HT-29 (cell line): ENCODE results near the genes ARF3 and C1QL4.

DNA sequence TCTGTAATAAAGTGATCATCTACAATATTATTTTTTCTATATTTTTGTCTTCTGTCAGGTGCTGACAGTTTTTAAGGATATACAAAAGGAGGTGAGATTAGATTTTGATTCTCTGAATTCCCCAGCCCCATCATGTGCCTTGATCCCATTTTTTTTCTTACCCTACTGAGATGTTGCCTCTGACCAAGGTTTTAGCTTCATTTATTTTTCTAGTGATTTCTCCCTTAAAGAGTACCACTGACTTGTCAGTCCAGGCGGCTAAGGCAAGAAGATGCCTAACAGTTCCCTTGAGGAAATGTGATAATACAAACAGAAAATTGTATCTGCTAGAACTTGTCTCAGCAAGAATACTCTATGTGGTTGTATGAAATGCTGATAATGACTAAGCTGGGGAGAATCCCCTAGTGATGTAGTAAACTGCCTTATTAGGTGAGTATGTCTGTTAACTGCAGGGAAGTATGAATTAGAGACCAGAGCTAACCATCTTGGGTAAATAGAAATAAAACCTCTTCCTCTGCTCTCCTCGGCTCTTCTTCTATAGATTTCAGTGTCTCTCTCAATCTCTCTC is 6.7 kb downstream of the C12orf54 start:
- RAMPAGE, long total RNA, result no peak

DNA sequence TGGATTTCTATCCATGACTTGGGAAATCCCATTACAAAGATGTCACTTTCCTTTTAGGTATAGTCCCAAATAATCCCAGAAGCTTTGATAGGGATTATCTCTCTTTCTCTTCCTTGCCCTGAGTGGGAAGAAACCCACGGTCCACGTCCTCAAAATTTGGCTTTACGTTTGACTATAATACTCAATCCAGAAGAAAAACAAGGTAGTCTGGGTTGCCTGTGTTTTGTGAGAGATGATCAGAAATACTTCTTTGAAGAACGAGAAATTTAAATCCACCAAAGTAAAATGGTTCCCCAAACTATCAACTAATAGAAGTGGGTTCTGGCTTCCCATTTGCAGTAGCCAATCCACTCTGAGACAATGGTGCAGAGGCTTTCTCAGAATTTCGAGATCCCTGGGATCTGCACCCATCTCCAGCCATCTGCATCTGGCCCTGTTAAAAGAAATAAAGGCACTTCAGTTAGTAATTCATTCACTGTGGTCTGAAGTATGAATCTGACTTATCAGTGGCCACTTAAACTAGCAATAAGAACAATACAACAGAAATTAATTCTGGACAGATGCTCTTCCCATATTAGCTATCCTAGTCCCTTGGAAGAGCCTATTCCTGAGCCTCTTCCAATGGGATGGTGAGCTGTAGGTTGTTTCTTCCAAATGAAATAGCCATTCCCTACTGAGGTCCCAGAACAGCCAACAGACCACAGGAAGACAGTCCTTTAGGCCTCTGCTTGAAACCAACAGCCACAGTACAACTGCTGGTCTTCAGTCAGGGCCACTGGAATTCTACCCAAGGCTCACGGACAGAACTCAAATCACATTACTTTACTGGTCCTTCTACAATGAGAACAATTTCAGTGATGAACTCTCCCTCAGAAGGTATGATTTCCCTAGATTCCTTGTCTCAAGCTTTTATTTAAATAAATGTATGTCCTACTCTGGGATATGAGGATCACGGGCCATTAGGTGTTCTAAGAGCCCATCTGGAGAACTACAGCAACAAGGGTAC is 28.0 kb downstream of the KANSL2 start:
- RAMPAGE, long total RNA, result no peak

DNA sequence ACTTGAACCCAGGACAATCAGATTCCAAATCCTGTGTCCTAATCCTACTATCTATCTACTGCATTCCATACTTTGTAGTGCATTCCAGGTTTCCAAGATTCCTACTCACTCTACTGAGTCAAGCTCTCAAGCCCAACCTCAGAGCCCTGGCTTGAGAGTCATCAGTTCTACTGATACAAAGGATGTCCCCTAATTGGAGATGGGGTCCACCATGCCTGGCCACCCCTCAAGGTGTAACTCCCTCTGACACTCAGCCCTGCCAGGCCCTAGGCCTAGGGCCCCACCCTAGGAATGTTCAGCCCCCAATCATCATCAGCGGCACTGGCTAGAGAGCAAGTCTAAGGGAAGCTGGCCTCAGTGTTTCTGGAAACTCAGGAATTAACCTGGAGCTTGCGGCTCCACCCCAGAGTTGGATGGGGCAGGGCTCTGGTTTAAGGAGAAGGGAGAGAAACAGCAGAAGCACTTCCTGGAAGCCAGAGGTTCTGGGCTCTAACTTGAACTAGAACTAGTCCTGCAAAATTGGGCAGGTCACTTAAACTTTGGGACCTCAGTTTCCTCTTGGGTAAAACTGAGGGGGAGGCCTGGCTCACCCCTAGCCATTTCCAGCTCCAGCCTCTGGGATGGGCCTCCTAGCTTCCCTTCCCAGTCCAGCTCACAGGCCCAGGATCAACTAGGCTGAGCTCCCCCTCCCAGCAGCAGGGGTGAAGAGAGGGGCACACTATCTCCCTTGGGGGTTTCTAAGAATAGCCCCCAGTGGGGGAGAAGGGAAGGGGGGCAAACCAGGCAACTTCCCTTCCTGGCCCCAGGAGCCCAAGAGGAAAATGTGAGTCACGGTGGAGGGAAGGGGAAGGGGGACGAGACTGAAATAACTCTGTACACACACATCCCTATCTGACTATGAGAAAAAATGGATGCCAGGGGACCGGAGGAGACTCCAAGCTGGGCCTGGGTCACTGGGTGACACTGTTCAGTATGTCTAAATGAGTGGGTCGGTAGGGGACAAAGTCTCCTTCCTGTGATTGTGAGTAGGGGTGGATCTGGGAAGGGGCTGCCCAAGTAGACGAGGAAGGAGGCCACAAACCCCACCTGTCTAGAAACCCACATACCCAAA is 9.2 kb downstream of the ADCY6 start:
- RAMPAGE, long total RNA, result no peak

GRCh38 chr12:48883033-48884066 is 17.7 kb upstream of the RND1 start:
- RAMPAGE, long total RNA, result no peak

- RAMPAGE, long total RNA, result no peak
These were observed 779 bp downstream of the ARF3 start for GRCh38 chr12:48956175-48957240.

DNA sequence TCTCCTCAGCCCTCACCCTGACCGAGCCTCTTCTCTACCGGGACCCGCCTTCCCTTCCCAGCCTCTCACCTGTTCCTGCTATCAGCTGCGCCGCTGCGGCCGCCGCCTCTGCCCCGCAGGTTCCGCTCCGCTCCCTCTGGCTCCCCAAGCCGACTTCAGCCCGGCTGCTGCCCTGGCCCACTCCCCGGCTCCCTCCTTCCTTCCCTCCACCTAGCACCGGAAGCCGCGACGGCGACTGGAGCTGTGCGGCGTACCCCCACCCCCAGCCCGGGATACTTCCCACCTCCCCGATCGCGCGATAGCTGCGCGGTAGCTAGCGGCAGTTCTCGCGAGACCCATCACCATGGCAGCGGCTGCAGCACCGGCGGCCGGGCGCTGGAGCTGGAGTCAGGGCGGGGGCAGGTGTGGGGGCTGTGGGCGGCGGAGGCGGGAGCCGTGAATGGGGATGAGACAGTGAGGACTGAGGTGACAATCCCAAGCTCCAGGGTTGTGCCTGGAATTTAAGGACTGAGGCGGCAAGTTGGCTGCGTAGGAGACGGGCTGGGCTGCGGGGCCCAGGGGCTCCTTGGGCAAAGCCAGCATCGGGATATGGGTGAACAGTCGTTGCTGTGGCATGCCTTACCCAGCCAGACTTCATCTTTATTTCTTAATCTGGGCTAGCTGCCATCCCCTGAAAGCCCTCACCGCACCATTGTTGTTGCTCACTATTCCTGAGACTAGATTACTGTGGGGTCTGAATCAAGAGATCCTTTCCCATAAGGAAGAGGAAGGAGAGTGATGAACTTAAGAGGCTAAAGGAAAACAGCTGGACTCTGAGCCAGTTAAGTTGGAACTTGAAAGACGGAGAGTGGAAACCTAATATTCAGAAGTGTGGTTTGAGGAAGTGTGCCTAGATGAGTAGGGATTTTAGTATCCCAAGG is at the start of gene ARF3:
TSS of gene ARF3 (minus strand) at position 247 of the 920 bp plus-strand sequence.
- RAMPAGE, long total RNA, result no peak

DNA sequence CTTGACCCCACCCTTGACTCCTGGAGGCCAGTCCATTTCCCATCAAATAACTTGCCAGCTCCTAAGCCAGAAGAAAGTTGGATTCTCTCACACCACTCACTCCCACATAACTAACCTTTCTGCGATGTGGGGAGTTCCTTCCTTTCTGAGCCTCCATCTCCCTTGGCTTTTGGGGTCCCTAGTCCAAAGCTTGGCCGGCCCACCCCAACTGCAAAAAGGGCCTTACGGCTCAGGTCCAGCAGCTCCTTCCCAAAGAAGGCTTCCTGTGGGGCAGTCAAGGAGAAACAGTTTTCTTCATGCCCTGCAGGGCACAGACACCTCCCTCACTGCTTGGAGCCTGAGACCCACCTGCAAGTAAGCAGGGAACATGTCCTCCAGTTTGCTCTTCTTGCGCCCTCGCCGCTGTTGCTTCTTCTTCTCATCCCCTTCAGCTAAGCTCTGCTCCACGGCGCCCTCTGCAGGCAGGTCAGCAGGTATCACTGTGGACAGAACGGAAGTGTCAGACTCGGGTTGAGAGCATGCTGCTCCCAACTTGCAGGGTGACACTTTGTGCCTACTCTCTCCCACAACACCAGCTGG is 17.0 kb downstream of the KMT2D start:
- RAMPAGE, long total RNA, result no peak

DNA sequence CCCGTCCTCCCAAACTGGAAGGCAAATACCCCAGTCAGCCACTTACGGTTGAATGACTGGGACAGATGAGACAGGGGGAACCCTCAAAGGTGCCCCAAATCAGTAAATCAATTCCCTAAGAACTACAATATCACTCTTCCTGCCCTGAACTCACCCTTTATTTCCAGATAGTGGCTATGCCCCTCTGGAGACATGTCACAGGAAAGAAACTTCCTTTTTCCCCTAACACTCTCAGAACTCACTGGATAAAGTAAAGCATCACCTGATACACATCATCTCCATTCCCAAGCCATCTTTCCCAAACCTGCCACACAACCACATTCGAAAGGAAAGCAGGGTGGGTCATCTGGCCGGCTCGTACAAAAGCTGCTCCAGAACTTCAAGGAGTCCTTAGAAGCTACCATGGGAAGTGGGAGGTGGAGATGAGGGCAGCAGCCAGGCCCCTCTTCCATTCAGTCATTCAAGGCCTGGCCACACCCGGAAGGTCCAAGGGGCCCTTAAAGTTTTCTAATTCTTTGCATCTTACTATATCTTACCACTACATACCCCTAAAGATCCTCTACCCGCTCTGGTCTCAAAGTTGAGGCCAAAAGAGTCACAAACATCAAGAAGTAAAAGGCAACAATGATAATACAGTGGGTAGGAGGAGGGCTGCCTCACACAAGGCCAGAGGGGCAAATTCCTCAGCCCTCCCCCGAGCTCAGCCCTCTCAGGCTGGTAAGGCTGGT is 3.7 kb downstream of the KMT2D start:
- RAMPAGE, long total RNA, result no peak

GRCh38 chr12:49161246-49161715 is 27.6 kb downstream of the TUBA1A start:
- RAMPAGE, long total RNA, result no peak

GRCh38 chr12:49232134-49232700 is 32.7 kb upstream of the TUBA1C start:
- RAMPAGE, long total RNA, result no peak

DNA sequence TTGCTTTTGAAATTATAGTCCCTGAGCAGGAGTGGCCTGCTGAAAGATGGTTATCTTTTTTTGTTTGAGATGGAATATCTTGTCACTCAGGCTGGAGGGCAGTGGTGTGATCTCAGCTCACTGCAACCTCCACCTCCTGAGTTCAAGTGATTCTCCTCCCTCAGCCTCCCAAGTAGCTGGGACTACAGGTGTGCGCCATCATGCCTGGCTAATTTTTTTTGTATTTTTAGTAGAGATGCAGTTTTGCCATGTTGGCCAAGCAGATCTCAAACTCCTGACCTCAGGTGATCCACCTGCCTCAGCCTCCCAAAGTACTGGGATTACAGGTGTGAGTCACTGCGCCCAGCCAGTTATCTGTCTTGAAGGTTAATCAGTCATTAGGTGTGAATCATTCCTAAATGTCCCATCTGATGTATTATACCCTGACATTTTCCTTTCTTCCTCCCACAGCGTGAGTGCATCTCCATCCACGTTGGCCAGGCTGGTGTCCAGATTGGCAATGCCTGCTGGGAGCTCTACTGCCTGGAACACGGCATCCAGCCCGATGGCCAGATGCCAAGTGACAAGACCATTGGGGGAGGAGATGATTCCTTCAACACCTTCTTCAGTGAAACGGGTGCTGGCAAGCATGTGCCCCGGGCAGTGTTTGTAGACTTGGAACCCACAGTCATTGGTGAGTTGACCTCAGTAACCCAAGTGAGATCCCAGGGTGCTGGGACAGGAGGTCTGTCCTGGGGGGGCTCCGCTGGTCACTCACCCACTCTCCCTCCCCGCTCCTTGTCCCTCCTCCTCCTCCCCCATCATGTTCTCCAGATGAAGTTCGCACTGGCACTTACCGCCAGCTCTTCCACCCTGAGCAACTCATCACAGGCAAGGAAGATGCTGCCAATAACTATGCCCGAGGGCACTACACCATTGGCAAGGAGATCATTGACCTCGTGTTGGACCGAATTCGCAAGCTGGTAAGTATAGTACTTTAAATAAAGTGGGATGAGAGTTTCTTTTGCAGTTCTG is 4.4 kb downstream of the TUBA1C start:
- RAMPAGE, long total RNA, result no peak

GRCh38 chr12:49292708-49293815 is 1.9 kb upstream of the PRPH start:
- RAMPAGE, long total RNA, result no peak

- RAMPAGE, long total RNA, result no peak
These were observed 2.2 kb downstream of the PRPH start for GRCh38 chr12:49296863-49297776.

DNA sequence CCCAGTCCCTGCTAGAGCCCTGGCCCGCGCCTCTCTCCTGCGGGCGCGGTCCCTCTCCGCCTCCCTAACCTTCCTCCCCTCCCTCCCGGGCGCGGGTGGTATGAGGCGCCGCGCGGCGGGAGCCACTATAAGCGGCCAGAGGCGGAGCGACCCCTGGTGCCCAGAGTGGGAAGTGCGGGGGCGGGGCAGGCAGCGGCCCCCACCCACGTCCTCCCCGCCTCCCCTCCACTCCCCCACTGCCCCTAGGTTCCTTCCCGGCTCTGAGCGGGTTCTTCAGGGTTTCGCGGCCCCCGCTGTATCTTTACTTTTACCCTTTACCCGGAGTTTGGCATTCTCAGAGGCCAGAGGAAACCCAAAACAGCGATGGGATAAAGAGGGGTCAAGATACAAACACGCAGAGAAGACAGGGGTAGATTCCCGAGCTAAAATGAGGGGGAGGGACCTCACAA is at the start of gene C1QL4:
TSS of gene C1QL4 (minus strand) at position 102 of the 449 bp plus-strand sequence.
- RAMPAGE, long total RNA, result no peak

- RAMPAGE, long total RNA, result no peak
These were observed 78.1 kb upstream of the KCNH3 start for GRCh38 chr12:49460625-49461325.

DNA sequence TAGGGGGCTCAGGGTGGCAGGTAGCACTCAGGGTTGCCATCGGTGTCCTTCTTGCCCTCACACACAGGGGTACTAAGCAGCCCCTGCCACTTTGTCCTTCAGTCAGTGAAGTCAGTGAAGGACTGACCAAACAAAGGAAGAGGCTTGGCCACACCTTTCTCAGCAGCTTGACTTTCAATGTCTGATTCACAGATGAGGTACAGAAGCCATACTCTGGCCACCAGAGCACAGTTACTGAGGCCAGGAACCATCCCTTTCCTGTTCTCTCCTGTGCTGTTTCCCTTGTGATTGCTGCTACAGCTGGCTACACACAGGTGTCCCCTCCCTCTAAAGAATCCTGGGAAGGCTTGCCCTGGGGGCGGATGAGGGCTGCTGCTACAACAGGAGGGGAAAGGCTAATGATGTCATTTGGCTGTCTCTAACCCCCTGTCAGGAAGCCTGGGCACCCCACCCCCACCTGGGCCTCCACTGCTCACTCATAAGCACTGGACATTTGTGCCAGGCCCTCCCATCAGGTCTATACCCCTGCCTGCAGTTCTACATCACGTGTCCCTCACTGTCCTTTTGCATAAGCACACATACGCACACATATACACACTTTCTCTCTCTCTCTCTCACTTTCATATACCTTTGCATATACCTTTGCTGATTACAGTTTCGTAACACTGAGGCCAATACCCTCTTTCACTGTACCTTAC is 41.3 kb downstream of the PRPF40B start:
- RAMPAGE, long total RNA, result no peak

DNA sequence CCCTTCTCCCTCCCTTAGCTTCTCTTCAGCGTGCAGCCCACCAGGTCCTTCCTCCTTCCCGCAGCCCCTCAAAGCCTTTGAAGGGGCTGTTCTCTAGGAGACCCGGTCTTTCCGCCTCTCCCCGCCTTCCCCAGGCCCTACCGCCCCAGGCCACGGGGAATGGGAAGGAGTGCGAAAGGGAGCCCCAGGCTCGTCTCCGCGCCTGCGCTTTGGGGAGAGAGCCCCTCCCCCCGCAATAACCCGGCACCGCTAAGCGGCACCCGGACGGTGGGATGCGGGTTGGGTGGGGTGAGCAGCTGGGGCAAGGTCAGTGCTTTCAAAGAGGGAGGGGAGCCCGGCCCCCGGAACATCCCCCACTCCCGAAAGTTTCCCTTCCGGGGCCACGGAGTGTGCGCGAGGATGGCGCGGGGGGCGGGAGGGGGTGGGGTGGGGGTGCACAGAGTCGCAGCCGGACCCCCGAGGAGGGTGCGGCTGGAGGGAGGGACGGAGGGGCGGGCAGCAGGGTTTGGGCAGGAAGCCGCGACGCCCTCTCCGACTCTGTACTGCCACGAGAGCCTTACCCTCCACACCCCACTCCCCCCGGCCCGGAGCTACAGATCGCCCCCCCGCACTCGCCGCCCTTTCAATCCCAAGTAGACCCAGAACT is 417 bp downstream of the NCKAP5L start:
- RAMPAGE, long total RNA, result no peak

- RAMPAGE, long total RNA, result no peak
These were observed 776 bp upstream of the NCKAP5L start for GRCh38 chr12:49828896-49829482.

GRCh38 chr12:50110658-50111382 is 1.2 kb upstream of the COX14 start:
- RAMPAGE, long total RNA, result no peak

GRCh38 chr12:50132376-50133093 is 20.5 kb downstream of the COX14 start:
- RAMPAGE, long total RNA, result no peak